Daoy (cell line): Measurements from ENCODE around the gene CCDC171.

DNA sequence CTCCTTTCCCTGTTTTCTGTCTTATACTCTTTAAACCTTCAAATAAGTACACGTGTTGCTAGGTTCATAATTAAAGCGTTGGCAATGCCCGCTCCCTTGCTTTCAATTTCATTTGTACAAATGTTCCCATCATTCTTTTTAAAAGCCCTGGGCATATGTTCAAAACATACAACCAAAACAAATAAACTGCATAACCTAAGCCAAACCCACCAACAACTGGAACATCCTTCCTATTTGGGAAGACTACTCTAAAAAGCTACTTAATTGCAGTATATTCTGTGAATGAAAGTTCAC, 1071.4 kb upstream of the DMAC1 start:
- RAMPAGE, long total RNA = no peak

DNA sequence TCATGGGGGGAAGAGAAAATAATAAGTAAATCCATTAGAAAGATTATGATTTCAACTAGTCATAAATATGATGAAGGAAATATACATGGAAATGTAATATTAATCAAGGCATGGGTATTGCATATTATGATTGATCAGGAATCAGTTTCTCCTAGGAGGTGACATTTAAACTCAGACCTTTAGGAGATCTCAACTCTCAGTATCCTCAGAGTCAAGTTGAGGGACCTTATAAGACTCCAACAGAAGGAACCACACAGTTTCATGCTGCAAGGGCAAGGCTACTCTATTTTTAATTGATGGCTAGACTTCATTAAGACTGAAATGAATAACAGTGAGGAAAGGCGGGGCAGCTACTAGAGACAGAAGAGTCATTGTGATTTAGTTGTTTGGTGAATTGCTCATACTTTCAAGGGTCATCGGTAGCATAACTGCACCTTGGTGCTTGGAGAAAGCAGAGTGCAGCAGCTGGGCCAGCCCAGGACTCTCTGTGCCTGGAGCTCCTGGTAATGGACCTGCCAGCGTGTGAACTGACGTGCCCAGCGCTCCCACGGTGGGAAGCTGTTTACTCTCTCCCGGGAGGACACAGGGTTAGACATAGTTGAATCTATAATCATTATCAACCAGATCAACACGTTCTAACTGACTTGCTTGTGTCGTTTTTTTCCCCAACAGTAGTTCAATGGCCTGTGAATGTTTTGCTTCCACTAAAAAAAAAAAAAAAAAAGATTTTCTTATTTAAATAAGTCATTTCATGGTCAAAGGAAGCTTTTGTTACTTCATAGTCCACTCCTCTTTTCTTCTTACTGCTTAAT, 42.8 kb downstream of the LURAP1L start:
- RAMPAGE, long total RNA = no peak

DNA sequence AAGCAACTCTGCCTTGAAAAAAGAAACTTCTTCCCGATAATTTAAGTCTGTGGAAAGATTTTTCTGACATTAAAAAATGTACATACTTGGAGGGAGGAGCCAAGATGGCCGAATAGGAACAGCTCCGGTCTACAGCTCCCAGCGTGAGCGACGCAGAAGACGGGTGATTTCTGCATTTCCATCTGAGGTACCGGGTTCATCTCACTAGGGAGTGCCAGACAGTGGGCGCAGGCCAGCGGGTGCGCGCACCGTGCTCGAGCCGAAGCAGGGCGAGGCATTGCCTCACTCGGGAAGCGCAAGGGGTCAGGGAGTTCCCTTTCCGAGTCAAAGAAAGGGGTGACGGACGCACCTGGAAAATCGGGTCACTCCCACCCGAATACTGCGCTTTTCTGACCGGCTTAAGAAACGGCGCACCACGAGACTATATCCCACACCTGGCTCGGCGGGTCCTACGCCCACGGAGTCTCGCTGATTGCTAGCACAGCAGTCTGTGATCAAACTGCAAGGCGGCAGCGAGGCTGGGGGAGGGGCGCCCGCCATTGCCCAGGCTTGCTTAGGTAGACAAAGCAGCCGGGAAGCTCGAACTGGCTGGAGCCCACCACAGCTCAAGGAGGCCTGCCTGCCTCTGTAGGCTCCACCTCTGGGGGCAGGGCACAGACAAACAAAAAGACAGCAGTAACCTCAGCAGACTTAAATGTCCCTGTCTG, 241.5 kb downstream of the MPDZ start:
- RAMPAGE, long total RNA = no peak

DNA sequence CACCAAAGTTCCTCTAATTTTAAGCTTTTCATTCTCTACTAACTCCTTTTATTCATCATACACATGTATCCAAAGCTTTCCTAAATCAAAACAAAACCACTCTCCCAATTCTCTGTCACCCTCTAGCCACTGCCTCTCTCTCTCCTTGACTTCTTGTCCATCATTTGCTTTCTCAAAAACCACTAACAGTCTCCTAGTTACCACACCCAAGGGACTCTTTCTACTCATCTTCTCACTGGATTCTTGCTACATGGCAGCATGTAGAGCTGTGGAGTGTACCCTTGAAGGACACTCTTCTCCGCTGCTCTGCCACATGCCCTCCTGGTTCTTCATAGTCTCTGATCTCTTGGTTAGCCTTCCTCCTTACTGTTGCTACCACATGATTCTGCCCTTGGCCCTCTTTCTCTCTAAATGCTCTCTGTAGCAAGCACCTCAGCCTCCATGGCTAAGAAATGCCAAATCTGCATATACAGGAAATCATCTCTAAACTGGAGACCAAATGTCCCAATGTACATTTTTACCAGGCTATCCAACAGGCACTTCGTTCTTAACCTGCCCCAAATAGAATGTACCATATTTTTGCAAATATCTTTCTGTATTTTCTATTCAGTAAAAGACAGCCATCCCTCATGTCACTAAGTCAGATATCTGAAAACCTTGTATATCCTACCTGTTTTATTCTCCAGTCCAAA, 144.8 kb downstream of the MPDZ start:
- RAMPAGE, long total RNA = no peak

DNA sequence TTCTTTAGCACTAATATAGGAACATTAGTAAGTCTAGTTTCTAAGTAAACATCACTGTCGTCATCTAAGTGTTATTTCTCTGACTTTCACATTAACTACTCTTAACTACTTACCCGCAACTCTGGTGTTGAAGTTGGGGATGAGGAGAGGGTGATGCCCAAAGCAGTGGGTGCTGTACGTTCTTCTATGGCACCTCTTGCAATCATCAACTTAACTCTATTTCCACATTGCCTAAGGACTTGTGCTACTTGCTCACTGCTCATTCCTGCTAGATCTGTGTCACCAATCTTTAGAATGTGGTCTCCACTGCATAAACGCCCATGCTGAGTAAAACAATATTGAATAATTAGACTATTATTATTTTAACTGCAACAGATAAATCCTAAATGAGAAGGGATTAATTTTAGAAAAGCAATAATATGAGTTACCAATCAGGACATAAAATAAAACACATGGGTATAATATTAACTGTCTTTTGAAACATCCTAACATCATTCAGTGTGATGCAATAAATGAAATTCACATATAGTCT, 60.0 kb downstream of the MPDZ start:
- RAMPAGE, long total RNA = no peak

DNA sequence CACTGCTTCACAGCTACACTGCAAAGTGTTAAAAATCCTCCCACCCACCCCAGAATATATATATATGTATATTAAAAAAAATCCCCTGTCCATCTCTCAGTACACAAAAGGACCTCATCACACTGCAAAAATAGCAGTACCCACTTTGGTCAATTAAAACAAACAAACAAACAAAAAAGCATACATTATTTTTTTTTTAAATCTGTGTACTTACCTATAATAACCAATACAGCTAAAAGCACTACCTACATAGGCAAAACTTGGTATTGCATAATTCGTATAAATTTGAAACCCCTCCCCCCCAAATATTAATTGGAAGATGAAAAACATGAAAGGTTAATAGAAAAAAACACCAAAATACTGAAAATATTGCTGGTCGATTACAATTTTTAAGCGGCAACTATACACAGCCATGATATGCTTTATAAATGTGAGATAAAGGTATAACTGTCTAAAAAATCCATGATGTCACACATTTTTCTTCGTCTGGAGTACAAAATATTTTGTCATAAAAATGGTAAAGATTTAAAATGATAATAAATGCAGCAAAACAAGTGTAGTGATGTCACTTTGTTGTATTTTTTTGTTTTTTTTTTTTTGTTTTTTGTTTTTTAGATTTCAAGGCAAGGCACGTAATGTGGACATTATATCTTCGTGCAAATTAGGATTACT, 227.6 kb downstream of the NFIB start:
- RAMPAGE, long total RNA = no peak

- RAMPAGE, long total RNA = no peak
These were observed 133.1 kb downstream of the NFIB start for GRCh38 chr9:14180685-14181369.

GRCh38 chr9:14203278-14203840, 110.6 kb downstream of the NFIB start:
- RAMPAGE, long total RNA = no peak

- RAMPAGE, long total RNA = no peak
These were observed 106.4 kb downstream of the NFIB start for GRCh38 chr9:14207333-14208208.

DNA sequence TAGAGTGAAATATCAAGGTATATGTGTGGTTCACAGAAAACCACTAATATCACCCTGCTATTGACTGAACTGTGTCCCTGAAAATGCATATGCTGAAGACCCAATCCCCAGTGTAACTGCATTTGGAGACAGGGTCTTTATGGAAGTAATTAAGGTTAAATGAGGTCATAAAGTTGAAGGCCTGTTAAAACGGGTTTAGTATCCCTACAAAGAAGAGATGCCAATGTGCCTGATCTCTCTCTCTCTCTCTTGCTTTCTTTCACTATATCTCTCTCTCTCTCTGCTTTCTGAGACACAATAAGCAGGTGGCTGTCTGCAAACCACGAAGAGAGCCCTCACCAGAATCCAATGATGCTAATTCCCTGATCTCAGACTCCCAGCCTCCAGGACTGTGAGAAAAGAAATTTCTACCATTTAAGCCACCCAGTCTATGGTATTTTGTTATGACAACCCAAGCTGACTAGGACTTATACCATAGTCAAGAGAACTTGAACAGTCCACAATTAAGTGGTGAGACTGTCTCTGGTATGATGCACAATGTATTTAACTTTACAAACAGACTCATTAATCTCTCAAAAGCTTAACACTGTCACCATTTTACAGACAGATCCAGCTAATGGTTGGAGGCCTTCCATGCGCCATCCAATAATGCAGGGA, 67.1 kb downstream of the NFIB start:
- RAMPAGE, long total RNA = no peak

GRCh38 chr9:14256519-14256960, 57.4 kb downstream of the NFIB start:
- RAMPAGE, long total RNA = no peak

GRCh38 chr9:14298511-14298982, 15.4 kb downstream of the NFIB start:
- RAMPAGE, long total RNA = no peak

- RAMPAGE, long total RNA = no peak
These were observed 30.9 kb upstream of the NFIB start for GRCh38 chr9:14344788-14345247.

DNA sequence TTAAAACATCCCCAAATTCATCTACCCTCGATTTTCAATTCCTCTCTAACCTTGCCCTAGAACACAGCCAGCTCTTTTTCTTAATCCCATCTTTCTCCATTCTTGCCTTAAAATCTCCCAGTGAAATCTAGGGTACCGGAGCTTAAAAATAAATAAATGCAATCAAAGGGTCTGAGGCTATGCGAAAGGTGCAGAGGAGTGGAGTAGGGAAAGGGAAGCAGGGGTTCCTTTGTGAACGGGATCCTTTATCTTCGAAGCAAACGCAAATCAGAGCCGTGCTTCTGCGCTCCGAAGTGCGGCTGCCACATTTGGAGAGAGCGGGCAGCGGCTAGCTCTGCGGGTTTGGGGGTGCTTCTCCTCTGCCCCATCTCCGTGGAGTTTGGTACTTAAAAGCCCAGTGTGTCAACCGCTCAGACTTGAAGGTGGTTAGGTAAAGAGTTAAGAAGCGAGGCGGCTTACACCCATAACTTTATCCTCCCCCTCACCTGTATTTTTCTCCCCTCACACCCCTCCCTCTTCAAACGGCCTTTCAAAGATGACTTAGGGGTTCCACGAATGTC, 31.5 kb upstream of the NFIB start:
- RAMPAGE, long total RNA = no peak

DNA sequence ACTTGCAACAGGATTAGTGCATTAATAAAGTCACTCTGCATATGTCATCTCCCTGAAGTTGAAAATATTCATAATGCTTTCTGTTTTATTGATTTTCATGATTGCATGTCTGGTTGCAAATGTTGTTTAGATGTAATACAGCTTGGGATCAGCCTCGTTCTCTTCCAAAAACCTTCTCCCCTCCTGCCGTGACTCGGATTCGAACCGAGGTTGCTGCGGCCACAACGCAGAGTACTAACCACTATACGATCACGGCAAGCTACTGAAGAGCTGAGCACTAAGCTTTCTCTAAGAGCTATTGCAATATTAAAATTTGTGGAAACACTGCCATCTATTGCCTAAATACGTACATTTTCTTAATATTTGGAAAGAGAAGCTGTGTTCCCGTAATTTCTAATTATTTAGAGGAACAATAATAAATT, 119.8 kb upstream of the NFIB start:
- RAMPAGE, long total RNA = no peak

- RAMPAGE, long total RNA = no peak
These were observed 123.6 kb upstream of the NFIB start for GRCh38 chr9:14437375-14438202.

GRCh38 chr9:15330502-15331057, 23.6 kb upstream of the TTC39B start:
- RAMPAGE, long total RNA = no peak

DNA sequence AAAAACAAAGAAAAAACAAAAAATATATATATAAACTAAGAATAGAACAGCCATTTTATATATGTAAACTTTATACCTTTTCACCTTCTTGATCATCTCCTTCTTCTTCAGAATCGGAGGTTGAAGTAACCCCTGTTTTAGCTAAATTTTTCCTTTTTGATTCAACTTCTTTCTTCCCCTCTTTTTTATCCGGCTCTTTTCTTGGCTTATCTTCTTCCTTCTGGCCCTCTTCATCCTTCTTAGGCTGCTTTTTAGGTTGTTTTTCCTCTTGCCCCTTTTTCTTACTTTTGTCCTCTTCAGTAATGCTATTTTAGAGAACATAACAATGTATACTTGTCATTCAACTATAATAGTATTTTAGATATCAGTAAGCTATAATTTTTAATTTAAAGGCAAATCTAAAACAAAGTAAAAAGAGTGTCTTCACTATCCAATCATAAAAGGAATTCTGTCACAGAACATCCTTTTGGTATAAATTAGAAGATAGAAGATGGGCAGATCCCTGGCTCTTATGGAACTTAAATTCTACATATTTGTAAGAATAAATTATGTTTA, 36.8 kb downstream of the PSIP1 start:
- RAMPAGE, long total RNA = no peak

DNA sequence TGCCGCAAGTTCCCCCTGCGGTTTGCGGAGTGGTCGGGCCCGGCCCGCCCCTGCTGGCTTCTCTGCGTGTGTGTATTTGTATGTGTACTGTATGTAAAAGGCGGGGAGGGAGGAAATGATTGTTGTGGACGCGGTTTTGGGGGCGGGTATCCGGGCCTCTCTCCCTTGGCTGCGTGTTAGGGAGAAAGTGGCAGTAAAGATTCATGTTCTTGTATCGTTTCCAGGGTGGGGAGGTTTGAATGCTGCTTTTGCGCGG, 346 bp upstream of the PSIP1 start:
- RAMPAGE, long total RNA = no peak

DNA sequence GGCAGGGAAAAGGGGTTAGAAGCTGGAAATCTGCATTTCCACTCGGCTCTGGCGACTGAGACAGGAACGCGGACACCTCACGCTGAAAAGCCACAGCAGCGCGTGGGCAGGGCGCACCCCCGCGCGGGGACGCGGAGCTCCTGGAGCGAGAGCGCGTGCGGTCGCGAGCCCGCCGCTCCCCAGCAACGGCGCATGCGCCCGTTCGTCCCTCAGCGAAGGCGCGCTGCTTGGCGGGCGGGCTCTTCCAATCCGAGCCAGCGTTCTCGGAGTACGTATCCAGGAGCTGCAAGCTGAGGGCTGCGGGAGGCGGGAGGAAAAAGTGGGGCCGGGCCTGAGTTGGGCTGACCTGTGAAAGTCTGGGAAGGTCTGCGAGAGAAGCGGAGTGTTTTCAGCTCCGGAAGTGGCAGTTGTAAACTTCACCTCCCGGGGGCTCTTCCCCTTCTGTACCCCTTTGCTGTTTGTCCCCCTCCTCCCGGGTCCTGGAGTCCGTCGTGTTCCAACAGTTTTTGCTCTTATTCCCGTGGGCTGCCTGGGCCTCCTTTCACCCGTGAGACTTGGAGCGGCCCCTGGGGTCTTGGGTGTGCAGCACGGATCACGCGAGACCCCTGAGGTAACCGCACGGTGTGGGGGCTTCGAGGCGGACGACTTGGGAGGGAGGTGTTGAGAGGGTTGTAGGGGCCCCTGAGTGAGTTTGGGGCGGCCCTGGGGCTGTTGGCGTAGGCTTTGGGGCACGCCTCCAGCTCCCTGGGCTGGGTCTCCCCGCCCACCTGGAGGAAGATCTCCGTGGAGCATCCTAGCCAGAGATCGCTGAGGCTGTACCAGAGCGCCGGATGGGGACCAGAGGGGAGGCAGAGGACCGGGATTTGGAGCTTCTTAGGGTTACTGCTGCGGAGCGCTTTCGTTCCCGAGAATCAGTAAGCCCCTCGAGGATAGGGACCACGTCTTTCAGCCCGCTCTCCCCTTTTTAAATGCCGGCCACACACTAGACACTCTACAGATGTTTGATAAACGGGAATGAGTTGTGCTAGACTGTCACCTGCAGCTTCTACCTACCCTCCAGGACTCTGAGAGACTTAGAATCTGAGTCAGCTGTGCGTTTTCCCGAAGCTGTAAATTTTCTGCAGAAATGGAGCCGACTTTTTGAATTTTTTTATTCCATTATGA, at the start of gene CCDC171:
TSS of gene CCDC171 (plus strand) at position 351 of the 1,164 bp plus-strand sequence.
- RAMPAGE, long total RNA = no peak